Placental epithelial cell (primary cell): ENCODE measurements around the gene ZNF518A.

- CAGE, long polyA plus RNA: no peak
These were observed 113.0 kb upstream of the PDLIM1 start for GRCh38 chr10:95403675-95404420.

- CAGE, long polyA plus RNA: no peak
These were observed 131.5 kb upstream of the PDLIM1 start for GRCh38 chr10:95422194-95422881.

GRCh38 chr10:95431580-95431835 lies 129.7 kb downstream of the SORBS1 start:
- CAGE, long polyA plus RNA: no peak

- CAGE, long polyA plus RNA: no peak
These were observed 128.0 kb downstream of the SORBS1 start for GRCh38 chr10:95432910-95433898.

- CAGE, long polyA plus RNA: no peak
These were observed 91.8 kb downstream of the SORBS1 start for GRCh38 chr10:95469302-95469772.

GRCh38 chr10:95528914-95529463 lies 32.2 kb downstream of the SORBS1 start:
- CAGE, long polyA plus RNA: no peak

GRCh38 chr10:95541757-95542643 lies 19.2 kb downstream of the SORBS1 start:
- CAGE, long polyA plus RNA: no peak

GRCh38 chr10:95613300-95613913 lies 43.1 kb downstream of the ALDH18A1 start:
- CAGE, long polyA plus RNA: no peak

GRCh38 chr10:95741567-95742385 lies 14.2 kb upstream of the ENTPD1 start:
- CAGE, long polyA plus RNA: no peak

DNA sequence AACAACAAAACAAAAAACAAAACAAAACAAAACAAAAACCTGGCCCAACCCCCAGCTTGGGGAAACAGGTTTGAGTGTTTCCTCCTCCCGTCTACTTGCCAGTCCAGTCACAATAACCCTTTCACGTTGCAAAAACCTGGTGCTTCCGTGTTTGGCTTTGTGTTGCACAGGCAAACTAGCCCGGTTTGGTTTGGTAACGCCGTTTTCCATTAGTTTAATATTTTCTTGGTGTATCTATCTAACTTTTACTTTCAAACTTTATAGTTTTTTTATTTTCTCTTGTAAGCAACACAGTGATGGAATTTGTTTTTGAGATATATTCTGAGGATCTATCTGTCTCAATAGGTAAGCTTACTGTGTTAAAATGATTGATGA lies 11.0 kb upstream of the ZNF518A start:
- CAGE, long polyA plus RNA: no peak

DNA sequence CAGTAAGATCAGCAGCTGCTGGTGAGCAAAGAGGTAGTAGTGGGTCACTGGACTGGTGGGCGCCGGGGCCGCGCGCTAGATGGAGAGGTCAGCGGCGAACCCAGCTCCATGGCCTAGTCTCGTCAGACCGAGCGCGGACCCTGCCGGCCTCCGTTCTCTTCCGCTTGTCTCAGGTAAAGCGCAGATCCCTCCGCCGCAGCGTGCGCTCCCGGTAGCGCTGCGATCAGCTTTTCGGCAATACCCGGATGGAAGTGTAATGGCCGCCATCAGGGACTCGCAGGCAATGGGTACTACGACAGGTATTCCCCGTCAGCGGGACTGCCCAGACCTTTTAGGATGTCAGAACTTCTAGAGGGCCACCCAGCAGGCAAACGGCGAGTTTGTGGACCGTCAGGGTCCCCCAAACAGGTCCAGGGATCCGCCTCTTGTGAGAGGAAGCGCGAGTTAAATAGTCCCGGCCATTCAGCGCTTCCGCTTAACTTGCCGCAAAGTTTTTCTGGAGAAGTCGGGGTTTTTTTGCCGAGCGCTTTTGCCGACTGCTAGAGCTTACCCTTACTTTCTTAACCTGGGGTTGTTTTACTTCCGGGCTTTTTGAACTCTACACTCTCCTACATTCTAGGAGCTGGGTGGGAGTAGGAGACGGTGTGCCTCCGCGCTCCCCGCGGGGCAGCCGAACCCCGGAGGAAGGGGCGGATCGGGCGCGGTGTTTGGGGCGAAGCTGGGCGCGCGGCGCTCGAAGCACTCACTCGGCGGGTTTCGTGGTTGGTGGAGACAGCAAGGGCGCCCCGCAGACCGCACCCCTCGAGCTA lies at the start of gene ZNF518A:
ZNF518A (plus strand) TSS at position 478 of the 809 bp plus-strand sequence.
- CAGE, long polyA plus RNA: no peak

- CAGE, long polyA plus RNA: no peak
These were observed 10.3 kb downstream of the ZNF518A start for GRCh38 chr10:96140357-96140893.

DNA sequence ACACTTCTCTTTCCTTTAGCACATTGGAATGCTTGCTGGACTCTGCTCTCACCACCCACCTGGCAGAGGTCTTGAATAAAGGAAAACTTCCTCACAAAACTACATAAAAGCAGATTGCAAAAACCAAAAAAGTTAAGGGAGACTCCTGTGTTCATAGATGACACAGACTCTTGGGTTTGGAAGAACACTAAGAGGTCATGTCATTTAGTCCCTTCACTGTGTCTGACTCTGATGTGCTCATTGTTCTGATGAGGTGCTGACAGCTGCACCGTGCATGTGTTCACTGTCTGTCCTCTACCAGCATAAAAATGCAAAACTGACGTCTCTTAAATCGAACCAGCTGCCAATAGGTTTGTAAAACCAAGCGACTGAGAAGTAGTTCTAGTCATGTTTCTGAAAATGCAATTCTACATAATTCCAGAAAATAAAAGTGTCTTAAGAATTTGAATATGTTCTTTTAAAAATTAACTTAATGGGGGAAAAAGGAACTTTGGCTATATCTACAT lies 11.3 kb downstream of the BLNK start:
- CAGE, long polyA plus RNA: no peak

DNA sequence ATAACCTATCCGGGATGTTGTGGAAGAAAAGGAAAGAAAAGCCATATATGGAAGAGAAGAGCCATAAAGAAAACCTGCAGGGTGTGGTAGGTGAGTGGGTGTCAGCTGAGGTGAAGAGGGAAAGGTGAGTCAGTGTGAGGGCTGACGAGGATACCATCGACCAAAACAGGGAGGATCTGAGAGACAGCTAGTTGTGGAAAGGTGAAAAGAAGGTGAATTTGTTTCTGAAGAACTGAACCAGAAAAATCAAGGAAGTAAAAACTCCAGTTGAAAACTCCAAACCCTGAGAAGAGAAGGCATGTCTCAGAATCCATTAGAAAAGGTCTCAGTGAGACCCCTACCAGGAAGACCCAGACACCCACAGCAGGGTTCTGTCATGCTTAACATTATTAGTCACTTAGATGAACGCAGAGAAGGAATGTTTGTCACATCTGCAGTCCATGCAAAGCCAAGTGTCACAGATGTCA lies 4.1 kb downstream of the BLNK start:
- CAGE, long polyA plus RNA: no peak

- CAGE, long polyA plus RNA: no peak
These were observed 2.1 kb downstream of the BLNK start for GRCh38 chr10:96269259-96269767.

- CAGE, long polyA plus RNA: no peak
These were observed 1.1 kb downstream of the TLL2 start for GRCh38 chr10:96512545-96513080.

GRCh38 chr10:96513081-96513461 lies 655 bp downstream of the TLL2 start:
- CAGE, long polyA plus RNA: no peak

DNA sequence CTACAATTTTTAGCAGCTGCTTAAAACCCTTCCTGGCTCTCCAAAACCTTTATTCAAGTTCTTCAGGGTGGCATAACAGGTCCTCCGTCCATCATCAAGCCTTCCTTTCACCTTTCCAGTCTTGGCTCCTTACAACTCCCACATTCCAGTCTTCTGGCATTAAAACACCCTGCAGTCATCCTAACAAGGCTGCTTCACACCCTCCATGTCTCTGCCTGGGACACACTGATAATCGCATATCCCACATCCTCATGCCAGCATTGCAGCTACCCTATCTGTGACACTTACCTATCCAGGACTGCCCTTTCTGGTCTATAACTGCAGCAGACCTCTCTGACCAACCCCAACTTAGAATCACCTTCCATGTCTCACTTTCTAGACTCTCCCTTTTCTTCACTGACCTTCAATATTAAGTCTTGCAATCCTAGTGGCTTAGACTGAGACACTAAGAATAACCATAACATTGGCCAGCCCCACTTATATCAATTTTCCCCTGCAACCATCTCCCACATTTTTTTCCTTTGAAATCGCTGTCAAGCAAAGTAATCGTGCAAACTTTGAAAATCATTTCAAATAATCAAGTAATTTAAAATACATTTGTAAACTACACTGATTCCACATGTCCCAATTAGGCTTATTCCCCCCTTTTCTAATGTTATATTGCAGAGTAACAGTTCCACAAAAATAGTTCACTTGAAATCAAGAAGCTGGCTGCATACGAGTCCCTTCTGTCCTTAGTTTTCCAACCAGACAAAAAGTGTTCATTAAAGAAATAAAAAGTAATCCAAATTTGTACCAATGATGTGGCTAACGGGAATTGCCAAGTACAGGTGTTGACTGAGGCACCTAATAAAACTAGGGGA lies 2.8 kb upstream of the TLL2 start:
- CAGE, long polyA plus RNA: no peak

- CAGE, long polyA plus RNA: no peak
These were observed 58.3 kb upstream of the TM9SF3 start for GRCh38 chr10:96644673-96645930.

GRCh38 chr10:96658118-96658684 lies 62.1 kb downstream of the PIK3AP1 start:
- CAGE, long polyA plus RNA: no peak